ENCODE measurements around the genes DDX25 and TIRAP.

DNA sequence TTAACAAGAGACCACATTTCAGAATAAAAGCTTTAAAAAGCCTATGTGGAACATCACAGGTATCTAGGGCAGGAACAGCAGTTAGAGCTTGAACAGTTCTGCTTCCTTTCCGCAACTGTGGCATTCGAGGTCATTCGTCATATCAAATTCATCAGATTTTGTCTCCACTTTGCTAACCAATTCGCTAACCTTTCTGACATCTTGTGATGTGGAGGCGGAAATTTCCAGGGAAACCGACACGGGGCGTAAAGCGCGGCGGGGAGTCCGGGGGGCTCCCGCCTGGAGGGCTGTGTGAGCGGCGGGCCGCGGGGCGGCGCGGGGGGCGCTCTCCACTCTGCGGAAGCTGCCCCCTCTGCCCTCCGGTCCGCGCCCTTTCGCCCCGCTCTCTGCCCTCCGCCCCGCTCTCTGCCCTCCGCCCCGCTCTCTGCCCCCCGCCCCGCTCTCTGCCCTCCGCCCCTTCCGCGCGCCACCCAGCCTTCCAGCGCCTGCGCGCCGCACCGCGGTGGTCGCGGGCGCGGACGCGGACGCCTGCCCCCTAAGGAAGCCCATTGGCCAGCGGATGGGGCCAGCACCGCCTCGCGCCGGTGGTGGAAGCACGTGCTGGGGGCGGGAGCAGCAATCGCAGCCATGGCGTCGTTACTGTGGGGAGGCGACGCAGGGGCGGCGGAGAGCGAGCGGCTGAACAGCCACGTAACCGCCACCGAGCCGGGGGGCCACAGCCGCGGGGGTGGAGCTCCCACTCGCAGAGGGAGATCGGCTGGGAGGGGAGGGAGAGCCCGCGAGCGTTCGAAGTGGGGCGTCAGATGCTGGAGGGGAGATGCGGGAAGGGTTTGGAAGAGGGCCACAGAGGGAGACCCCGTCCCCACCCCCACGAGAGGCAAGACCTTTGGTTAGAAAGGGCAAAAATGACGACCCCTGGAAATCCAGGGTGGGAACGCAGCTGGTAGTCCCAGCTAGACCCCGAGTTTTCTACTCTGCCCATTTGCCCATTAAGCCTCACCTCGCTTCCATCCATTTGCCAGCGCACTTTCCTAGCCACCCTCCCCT, at the start of gene DDX25:
DDX25 (plus strand) TSS at position 618 of the 1,047 bp plus-strand sequence.
- PRO-cap = no peak

DNA sequence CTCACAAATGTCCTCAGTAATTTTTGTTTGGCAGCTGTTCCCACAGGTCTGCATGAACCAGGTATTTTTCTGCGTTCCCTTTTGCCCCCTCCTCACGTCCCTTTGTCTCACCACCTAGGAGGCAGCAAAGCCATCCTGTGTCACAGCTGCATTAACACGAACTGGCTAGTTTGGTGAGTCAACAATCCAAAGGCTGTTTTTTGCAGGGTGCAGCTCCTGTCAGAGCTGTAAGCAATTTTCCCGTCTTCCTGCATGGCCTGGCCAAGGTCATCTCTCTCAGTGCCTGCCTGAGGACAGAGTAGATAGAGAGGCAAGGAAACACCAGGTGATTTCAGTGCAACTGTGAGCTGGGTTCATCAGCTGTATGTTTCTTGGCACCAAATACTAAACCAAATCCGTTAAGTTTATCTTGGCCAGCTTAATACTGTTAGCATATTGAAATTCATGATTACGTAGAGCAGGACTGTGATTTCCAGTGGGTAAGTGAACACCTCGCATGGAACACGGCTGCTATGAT, 20.5 kb upstream of the VSIG10L2 start:
- PRO-cap = no peak

- PRO-cap = no peak
These were observed 1.1 kb downstream of the CDON start for GRCh38 chr11:126061661-126061953.

DNA sequence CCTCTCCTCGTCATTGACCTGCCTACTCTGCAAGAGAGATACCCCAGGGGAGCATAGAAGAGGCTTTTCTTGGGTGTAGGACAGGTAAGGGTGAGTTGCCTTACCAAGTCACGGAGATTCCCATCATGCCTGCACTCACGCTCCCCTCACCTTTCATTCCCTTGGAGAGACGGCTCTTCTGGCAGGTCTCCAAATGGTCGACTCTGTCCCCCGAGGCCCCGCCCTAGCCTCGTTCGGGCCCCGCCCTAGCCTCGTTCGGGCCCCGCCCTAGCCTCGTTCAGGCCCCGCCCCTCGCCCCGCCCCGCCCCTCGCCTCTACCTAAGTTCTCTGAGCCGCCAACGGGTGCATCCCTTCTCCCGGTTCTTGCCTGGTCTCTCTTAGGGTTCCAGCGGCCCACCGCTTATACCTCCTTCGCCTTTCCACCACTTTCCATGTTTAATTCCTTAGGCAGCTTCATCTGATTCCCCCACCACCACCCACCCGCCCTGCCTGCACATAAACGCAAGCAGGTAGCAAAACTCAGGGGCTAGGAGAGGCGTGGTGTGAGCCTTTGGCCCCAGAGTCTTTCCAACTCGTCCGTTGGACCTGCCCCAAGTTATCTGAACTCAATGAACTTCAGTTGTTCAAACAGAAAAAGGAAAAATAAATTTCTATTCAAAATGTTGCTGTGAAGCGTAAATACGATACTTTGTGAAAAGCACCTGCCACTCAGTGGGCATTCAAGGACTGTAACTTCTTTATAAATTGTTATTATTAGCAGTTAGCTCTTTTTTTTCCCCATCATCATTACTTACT, 653 bp upstream of the CDON start:
- PRO-cap = no peak

DNA sequence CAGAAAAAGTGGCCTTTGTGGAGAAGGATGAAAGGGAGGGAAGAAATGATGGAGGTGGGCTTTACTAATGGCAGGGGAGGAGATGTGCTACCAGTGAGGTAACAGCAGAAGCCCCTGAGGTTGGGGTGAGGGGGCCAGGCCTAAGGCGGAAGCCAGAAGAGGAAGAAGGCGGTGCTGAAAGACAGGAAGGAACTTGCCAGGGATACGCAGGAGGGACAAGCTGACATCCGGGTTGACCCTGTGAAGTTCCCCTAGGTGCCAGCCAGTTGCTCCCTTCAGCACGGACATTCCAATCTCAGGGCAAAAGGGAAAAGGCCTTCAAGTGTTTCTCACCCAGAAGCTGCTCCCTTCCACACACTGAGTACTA, 2.3 kb upstream of the TIRAP start:
- PRO-cap = no peak

DNA sequence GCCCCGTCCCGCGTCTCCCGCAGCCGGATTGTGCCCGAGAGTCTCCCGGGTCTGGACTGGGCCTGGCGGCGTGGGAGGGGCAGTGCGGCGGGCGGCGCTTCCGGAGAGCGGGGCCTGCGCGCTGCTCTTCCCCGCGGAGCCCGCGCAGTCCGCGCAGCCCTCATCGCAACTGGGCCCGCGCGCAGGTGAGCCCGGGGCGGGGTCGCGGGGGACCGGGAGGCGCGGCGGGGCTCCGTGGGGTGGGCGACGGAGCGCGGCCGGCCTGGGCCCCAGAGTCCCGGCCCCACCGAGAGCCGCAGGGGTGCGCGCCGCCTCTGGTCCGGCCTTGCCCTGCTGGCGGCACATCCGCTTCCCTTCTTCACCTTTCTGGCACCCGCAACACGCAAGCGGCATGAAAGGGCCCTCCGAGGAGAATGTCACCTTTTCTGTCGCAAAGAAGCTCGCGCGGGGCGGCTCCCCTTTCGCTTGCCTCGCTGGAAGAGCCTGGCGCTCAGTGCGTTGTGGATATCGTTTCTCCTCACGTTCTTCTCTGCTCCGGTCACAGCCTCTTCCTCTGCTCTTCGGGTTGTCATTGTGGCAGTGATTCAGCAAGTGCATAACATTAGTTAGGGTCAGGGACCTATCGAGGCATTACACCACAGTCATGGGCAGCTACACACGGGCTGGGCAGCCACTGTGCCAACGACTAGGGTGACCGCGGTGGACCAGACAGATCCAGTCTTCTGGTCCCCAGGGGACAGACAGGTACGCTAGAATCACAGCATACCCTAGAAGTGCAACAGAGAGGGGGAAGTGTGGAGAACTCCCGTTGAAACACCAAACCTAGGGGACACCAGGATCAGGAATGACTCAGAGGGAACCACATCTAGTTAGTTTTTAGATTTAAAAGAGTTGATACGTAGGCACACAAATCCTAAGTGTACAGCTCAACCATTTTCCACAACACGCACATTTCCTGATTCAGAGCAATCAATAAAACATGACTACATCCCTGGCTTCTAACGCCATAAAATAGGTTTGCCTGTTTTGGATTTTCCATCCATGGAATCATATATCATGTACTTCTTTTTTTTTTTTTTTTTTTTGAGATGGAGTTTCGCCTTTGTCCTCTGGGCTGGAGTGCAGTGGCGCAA, at the start of gene TIRAP:
TIRAP (plus strand) TSS at position 125 of the 1,133 bp plus-strand sequence.
- PRO-cap = bidirectional peak, plus-strand start at position 82 of the sequence, minus-strand start at position 32 of the sequence; bidirectional peak, plus-strand start at position 358 of the sequence, minus-strand start at position 297 of the sequence; bidirectional peak, plus-strand start at position 630 of the sequence, minus-strand start at position 573 of the sequence

- PRO-cap = no peak
These were observed 60.3 kb downstream of the ST3GAL4 start for GRCh38 chr11:126415580-126416408.

DNA sequence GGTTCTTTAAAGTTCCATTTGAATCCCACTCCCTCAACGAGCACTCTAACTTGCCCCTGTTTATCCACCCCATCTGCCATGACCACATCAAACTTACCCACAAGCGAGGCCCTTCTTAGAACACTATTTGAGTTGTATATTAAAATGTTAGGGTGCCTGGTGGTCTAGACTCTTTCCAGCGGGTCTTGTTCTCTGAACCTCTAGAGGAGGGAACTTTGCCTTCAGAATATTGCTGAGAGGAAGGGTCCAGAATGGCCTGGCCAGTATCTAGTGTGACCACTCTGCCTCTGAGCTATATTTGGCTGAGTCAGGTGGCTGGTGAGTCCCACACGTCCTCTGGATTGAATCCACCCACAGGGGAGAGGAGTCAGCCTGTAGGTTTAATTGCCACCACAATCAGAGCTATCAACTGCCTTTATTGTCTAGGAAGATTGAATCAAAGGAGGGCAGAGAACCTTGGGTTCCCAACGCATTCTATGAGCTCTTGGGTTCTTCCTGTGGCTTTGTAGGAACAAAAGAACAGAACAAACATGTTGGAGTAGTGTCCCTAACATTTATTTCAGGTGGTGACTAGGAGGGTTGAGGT, 67.6 kb downstream of the ST3GAL4 start:
- PRO-cap = no peak

DNA sequence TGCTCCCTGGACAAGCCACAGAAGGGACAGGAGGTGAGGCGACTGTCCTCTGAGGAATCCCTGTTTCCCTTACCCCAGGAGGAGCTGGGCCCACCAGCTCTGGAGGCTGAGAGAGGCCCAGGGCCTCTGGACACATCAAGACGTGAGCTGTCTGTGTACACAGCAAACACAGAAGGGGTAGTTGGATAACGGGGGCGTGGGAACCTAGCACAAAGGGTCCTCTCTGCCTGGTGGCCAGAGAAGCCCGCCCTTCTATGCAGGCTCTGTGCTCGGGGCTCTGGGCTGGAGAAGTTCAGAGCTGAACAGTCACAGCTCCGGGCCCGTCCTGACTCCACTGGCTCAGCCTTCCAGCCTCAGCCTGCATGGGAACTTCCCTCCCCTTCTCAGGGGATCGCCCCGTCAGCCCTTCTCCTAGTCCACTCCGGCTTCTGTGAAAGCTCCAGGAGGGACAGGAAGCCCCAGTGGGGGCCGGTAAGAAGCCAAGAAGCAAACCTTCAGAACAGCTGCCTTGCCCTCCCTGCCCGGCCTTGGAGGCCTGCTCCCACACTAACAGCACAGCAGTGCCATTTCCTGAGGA, 119.5 kb downstream of the ST3GAL4 start:
- PRO-cap = no peak

GRCh38 chr11:128318823-128319338, 268.5 kb downstream of the ETS1 start:
- PRO-cap = no peak

GRCh38 chr11:128328740-128329721, 258.3 kb downstream of the ETS1 start:
- PRO-cap = no peak

- PRO-cap = no peak
These were observed 251.2 kb downstream of the ETS1 start for GRCh38 chr11:128335925-128336715.

GRCh38 chr11:128411729-128412324, 175.5 kb downstream of the ETS1 start:
- PRO-cap = no peak

DNA sequence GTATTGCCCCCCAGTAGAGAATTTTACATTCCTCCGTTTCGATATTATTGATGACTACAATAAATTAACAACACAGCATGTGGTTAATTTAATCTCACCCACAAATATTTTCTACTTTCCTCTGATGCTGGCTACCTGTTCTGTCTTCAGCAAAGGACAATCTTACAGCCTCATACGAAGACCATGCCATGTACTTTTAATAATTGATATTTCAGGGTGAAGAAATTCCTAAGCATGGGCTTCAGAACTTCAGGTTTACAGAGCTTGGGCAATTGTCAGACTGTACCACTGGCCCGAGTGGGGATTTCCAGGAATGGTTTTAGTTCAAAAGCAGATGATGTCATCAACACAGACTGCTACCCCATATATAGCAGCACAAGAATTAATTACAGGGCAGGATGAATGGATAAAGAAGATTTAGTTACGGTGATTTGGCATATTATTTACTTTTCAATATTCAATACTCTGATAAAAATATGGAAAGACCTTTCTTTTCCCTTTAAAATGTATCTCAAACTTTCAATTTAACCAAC, 171.8 kb downstream of the ETS1 start:
- PRO-cap = no peak

- PRO-cap = no peak
These were observed 115.3 kb downstream of the ETS1 start for GRCh38 chr11:128471996-128472596.

DNA sequence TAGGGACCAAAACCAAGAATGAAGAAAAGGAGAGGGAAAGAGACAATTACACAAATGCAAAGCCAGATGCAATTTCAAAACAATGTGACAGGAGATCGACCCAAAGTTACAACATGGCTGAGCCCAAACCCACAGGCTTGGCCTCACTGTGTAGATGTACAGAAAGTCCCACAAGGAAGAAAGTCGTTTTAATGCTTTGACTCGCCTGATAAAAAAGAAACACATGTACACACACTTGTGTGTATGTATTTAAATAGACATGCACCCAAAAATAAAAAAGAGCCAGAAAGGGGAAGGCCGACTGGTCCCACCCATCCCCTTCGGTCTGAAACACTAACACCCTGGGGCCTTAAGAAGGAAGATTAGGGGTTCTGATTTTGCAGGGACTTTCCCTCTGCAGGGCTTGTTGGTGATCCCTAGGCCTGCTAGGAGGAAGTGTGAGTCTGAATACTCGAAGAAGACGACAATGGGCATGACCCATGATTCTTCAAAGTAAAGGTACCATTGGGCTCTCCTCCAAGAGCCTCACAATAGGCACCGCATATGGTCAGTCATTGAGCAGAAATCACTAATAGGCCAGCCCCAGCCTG, 104.0 kb downstream of the ETS1 start:
- PRO-cap = no peak

DNA sequence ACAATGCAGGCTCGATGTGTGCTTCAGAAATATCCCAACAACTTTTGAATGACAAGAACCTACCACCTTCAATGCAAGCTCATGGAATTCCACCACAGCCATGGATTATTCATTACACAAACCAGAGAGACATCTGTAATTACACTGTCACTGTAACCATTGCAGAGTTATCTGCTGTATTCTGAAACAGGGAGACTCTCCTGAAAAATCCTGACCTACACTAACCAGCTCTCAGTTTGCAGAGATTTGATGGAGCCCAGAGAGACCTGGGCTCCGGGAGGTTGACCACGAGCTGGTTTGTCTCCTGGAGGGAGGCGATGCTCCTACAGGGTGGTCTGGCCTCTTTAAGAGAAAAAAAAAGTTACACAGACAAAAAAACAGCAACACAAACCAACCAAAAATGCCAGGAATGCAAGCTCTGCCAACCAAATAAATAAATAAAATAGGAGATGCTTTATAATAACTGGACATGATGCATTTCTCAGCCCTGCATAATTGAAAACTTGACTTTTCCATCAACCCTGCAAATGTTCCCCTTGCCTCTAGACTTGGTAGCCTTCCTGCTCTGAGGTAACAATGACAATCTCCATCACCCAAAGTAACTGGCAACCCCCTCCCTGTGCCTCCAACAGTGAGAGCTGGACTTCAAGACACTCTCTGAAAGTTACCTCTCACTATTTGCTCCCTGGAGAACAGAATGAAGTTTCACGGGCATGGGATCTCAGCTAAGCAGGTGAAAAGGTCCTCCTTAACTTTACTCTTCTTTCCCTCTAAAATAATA, 69.7 kb downstream of the ETS1 start:
- PRO-cap = no peak

- PRO-cap = no peak
These were observed 68.1 kb downstream of the ETS1 start for GRCh38 chr11:128519051-128519805.

GRCh38 chr11:128520097-128520820, 67.1 kb downstream of the ETS1 start:
- PRO-cap = no peak

GRCh38 chr11:128523498-128524157, 63.7 kb downstream of the ETS1 start:
- PRO-cap = no peak